ENCODE measurements around a stretch of chr4.

- RRBS: no CpG with 5 or more reads among the region's 7 CpGs
Observed at GRCh38 chr4:141233378-141234380, 13.0 kb downstream of the ZNF330 start.

DNA sequence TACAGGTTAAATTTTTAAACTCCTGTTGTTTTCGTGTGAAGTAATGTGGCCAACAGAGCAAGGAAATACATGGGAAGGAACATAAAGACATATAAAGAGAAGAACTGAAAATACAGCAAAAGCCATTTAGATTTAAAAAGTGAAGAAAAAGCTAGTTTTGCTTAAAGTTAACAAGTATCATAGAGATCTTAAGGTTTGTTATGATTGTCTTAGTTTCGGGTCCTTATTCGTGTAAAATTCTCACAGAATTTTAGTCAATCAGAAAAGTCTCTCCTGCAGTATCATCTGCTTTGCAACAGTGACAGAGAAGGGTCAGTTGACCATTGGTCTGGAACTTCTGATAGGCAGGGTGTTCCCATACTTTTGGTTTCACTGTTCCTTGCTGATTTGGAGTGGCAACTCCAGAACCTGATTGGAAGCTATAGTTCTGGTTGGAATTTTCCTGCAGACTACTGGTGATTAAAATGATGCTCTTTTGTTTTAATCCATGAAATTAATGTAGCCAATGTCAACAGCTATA, 1.8 kb downstream of the IL15 start:
- RRBS: no CpG with 5 or more reads among the region's 3 CpGs

- RRBS: no CpG with 5 or more reads among the region's 15 CpGs
Observed at GRCh38 chr4:142404869-142405899, 440.9 kb downstream of the INPP4B start.

DNA sequence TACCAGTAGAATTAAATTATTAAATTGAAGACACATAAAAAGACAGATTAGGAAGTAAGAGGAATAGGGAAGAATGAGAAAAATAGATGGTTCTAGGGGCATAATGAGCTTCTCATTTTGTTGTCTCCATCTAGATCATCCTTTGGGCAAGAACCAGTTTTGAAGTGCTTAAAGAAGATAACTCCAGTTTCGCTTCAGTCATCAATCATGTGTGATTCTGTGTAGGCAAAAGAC, 429.6 kb downstream of the INPP4B start:
- RRBS: no CpG with 5 or more reads among the region's 1 CpG

DNA sequence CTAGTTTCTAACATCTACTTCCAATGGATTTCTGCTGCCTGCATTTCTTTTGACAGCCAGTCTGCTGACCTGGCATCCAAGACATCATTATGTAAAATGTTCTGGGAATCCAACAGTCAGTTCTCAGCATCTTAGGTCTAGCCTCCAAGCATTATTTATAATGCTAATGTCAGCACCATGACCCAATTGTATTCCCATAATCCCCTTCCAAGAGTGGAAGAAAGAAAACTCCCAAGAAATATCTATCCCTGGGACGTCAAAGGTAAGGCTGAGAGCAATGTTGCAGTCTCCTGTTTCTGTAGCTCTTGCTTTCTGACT, 50.6 kb upstream of the GAB1 start:
- RRBS: no CpG with 5 or more reads among the region's 1 CpG

DNA sequence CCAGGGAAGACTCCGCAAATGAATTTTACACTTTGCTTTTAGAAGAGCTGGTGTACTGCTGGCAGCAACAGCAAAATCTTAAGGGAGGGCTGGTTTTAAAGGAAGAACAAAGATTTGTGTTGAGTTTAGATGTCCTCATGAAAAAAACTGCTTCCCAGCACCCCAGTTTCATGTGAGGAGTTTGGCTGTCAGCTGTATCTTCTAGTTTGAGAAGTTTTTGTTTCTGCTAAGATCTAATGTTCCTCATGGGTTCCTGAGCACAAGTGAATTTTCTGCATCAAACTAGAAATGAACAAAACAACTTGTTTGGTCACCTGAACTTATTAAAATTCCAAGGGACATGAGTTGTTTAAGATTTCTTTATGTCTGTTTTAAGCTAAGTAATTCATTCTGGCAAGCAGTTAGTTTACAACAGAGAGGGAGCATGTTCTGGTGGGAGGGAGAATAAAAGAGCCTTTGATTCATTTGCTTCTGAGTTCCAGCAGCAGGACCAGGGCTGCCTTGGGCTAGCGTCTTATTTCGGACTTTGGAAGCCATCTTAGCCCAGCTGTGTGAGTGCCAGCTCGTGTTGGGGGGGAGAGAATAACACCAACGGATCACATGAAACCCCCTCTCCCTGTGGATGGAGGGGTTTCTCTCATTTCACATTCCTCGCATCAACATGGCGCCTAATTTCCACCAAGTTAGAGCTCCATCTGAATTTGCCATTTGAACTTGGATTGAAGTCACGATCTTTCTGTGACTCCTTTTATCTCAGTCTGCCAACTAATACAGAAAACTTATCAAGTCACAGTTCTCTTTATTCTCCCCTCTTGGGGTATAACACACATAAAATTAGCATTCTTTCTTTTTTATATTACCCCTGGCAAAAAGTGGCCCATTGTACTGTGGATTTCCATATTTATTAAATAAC, 7.3 kb downstream of the GAB1 start:
- RRBS: no CpG with 5 or more reads among the region's 8 CpGs

- RRBS: no CpG with 5 or more reads among the region's 5 CpGs
Observed at GRCh38 chr4:143408724-143409727, 72.3 kb downstream of the GAB1 start.

- RRBS: no CpG with 5 or more reads among the region's 9 CpGs
Observed at GRCh38 chr4:143411284-143412337, 74.9 kb downstream of the GAB1 start.

GRCh38 chr4:143514403-143515206, 1.1 kb downstream of the SMARCA5 start:
- RRBS: no CpG with 5 or more reads among the region's 27 CpGs

DNA sequence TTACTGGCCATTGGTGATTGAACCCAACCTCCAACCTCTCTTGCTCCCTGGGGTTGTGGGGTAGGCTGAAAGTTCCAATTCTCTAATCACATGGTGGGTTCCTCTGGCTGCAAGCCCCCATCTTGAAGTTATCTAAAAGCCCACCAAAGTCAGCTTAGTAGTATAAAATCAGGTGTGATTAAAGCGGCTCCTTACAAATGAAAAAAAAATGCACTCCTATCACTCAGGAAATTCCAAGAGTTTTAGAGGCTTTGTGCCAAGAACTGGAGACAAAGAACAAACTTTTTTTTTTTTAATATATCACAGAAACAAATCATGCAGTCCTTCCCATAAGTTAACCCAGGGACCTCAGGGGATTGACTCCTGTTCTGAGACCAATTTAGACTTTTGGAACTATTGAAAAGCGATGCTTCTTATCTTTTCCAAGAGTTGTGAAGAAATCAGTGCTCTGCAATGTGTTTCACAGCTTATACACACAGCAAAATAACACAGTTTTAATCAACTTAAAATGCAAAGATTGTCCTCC, 53.6 kb downstream of the HHIP start:
- RRBS: no CpG with 5 or more reads among the region's 2 CpGs

- RRBS: no CpG with 5 or more reads among the region's 6 CpGs
Observed at GRCh38 chr4:145132256-145133354, 34.5 kb downstream of the ABCE1 start.

- RRBS: under 1% methylated on average over 5 of the region's 37 CpGs
Observed at GRCh38 chr4:145180095-145180391, 346 bp downstream of the OTUD4 start.

GRCh38 chr4:145480332-145480838, 1.3 kb upstream of the SMAD1 start:
- RRBS: no CpG with 5 or more reads among the region's 5 CpGs

- RRBS: no CpG with 5 or more reads among the region's 4 CpGs
Observed at GRCh38 chr4:145532947-145533402, 51.3 kb downstream of the SMAD1 start.

DNA sequence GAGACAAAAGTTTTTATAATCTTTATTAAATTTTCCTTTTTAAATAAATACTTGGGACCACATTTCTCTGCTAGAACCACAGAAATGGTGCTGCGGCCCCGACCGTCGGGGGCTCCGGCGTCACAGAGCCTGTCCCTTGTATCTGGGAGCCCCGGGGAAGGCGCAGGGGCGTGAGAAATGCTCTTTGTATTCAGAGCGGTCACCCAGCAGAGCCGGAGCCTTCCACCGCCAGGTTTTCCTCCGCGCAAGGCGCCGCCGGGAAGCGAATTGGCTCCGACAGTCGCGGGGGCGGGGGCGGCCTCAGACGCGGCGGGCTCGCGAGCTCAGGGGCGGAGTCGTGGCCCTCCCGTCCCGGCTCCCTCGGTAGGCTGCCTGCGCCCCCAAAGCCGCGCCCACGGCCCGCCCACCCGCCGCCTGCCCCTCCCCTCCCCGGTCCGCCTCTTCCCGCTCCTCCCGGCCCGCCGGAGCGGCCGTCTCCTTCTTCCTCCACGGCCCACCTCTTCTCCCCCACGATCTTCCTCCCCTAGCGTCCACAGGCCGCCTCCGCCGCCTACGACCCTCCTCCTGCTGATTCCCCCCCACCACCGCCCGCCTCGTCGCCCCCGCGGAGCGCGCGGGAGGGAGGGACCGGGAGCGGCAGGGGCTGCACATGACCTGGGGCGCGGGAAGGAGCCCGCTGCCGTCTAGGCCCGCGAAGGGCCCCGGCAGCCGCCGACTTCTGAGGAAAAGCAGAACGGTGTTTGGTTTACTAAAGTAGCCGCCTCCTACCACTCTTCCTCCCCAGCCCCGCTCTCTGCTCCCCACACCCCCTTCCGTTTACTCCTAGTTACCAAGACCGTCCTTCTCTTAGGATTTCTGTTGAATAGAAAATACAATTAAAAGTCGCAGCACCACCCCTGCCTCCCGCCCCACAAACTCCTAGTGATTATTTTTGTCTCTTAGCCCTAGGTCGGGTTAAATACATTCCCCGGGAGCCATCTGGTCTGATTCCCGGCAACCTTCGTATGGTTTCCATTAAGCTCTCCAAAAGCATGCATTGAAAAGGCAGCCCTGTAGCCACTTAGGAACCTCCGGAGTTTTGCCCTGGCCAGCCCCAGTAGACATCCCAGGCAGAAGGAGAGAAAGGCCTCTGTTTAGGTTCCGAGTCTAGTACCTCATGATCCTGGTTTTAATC, 53.2 kb downstream of the C4orf51 start:
- RRBS: 2% methylated on average over 39 of the region's 88 CpGs

- RRBS: no CpG with 5 or more reads among the region's 10 CpGs
Observed at GRCh38 chr4:145819367-145820315, 119.0 kb downstream of the ZNF827 start.

- RRBS: no CpG with 5 or more reads among the region's 10 CpGs
Observed at GRCh38 chr4:145892043-145892611, 46.5 kb downstream of the ZNF827 start.

DNA sequence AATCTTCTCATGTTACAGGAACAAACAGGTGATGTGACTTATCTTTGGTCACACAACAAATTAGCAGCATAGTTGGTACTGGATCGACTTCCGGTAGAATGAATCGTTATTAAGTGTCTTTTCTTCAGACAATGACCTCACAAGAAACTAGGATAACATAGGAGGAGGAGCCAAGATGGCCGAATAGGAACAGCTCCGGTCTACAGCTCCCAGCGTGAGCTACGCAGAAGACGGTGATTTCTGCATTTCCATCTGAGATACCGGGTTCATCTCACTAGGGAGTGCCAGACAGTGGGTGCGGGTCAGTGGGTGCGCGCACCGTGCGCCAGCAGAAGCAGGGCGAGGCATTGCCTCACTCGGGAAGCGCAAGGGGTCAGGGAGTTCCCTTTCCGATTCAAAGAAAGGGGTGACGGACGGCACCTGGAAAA, 24.4 kb downstream of the POU4F2 start:
- RRBS: 17% methylated on average over 2 of the region's 20 CpGs

DNA sequence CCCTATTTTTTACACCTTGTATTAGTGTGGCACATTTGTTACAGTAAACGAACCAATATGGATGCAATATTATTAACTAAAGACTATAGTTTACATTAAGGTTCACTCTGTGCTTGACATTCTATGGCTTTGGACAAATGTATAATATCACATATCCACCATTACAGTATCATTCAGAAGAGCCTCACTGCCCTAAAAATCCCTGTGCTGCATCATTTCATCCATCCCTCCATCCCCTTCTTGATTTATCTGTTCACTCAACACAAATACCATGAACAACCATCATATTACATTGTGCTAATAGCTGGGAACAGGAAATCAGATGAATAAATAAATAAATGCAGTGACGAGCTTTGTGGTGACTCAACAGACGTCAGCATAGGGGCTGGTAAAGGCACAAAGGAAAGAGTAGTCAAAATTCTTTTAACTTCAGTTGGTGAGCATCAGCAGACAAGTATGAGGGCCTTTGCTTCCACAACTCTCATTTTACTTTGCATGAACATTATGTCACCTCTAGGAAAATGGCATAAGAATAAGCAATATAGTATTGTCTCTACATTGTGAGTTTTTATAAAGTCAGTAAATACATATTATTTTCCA, 65.4 kb downstream of the EDNRA start:
- RRBS: no CpG with 5 or more reads among the region's 3 CpGs

GRCh38 chr4:147684425-147684925, 512 bp upstream of the PRMT9 start:
- RRBS: no CpG with 5 or more reads among the region's 12 CpGs

All from T47D (cell line).